Neural progenitor cell (in vitro differentiated cells): ENCODE data around the genes HACD4, IFNB1, DMRTA1, CAAP1 and LRRC19.

- RAMPAGE, long total RNA, result no peak
These were observed 63.6 kb downstream of the MLLT3 start for GRCh38 chr9:20558477-20559235.

DNA sequence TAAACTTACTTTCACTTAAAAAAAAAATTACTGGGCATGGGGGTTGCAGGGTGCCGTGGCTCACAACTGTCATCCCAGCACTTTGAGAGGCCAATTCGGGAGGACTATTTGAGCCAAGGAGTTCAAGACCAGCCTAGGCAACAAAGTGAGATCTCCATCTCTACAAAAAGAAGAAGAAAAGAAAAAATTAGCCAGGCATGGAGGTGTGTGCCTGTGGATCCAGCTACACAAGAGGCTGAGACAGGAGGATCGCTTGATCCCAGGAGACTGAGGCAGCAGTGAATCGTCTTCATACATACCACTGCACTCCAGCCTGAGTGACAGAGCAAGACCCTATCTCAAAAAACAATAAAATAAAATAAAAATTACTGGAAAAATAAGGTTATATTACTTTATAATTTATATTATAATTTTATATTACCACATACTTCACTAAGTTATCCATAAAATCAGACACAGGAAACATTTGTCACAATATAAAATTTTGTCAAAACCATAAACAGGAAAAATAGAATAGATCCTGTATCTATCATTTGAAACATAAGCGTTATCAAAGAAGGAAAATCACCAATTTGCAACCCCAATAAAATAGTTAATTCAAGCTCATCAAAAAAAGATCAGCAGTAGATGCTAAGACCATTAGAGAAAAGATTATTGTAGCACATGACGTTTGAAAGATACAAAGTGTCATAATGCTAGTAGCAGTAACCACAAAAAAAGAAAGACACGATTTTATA is 27.1 kb downstream of the MLLT3 start:
- RAMPAGE, long total RNA, result no peak

DNA sequence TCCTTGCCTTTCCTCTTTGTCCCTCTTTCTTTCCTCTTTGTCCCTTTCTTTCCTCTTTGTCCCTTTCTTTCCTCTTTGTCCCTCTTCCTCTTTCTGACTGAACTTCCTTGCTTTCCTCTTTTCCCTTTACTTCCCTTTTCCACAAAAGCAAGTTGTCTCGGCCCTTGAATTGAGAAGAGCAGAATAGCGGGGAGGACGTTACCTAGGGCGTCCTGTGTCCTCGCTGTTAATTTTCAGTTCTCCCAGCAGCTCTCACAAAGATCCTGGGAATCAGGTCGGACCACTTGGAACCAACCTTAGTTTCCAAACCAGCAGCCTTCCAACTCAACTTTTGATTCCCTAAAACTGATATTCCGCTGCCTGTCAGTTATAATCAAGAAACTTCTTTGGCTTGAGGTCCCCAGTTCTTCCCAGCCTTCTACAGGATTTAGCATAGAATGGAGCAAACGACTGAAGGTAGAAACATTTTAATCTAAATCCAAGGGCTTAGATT is 1.6 kb upstream of the MLLT3 start:
- RAMPAGE, long total RNA, result no peak

GRCh38 chr9:21030976-21031920 is at the start of gene HACD4:
HACD4 (minus strand) TSS chr9:21031640.
- RAMPAGE, long total RNA, result no peak

GRCh38 chr9:21077768-21078173 is at the start of gene IFNB1:
IFNB1 (minus strand) TSS chr9:21077942.
- RAMPAGE, long total RNA, result no peak

DNA sequence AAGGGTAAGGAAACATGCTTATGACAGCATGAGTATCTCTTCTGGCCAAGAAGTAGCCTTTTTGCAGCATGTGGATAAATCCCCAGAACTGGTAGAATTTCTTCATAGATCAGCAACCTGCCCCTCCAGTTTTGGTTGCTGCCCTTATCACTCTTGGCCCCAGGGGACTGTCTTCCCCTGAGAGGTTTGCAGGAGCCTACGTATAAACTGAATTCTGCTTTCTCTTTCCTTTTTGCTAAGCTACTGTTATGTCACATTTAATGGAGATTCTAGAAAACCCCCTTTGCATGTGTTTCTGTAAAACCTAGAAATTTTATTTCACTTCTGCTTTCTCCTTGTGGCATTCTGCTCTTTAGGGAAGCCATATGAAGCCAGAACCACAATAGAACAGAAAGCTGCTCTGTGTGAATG is 3.5 kb downstream of the IFNA2 start:
- RAMPAGE, long total RNA, result no peak

DNA sequence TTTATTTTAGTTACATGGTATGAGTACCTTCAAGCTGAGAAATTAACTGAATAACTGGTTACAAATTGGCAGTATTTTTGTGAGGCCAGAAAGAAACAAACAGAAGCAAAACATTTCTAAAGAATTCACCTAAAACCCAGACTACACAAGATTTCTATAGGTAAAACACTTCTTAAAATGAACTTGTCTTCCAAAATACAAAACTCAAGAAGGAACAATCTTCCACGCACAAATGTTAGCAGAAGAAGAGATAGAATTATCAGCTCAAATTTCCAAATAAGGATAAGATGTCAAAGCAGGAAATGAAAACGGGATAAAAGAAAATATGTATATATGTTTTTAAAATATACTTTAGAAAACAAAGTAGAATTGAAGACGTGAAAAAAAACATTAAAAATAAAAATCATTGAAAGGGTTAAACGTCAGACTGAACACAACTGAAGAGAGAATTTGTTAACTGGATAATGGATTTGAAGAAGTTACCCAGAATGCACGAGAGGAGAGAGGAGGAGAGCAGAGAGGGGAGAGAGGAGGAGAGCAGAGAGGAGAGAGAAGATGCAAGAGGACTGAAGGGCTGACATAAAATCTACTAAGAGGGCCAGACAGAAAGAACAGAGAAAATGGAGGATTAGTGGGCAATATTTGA is 68.6 kb downstream of the CDKN2A start:
- RAMPAGE, long total RNA, result no peak

- RAMPAGE, long total RNA, result no peak
These were observed 108.4 kb upstream of the CDKN2B start for GRCh38 chr9:22117114-22118232.

DNA sequence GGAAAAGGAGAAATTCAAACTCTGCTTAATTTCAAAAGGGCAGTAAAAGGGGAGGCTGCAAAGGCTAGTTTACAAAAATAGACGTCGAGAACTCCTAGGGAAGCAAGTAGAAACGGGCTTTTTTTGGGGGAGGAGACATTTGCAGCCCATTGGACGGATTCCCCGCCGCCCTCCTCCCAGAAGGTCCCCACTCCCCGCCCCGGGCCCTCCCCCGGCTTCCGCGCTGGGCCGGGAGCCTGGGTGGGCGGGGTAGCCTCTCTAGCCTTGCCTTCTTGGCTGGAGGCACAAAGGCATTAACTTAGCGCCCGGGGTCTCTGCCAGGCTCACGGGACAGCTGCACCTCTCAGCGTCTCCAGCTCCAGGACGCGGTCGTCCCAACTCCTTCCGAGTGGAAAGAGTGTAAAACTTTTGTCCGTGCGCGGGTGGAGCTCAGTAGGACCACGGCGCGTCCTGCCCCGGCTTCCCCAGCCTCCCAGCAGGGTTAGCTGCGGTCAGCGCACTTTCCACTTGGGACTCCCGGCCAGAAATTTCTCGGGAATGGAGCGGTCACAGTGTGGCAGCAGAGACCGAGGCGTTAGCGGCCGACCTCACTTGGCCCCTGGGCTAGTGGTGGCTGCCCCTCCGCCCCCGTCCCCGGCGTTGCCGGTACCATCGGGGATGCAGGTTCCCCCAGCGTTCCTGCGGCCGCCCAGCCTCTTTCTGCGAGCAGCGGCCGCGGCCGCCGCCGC is at the start of gene DMRTA1:
DMRTA1 (plus strand) TSS at position 296 of the 728 bp plus-strand sequence.
- RAMPAGE, long total RNA, result no peak

DNA sequence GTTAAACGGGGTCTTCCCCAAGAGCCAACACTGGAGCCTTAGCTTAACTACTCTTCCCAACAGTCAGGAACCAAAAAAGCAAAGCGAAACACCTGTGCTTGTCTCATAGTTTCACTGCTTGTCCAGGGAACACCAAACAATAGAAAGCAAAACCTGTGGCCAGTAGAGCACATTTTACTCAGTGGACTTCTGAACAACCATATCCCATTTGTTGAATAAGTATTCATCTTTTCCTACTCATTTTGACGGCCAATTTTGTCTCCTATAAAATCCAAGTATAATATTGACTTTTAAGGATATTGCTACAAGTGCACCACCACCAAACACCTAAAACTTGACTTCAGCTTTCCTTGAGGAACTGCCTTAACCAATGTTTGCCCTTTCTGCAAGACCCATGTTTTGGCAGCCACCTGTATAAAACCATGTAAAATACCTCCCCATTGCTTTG is 391.3 kb downstream of the ELAVL2 start:
- RAMPAGE, long total RNA, result no peak

DNA sequence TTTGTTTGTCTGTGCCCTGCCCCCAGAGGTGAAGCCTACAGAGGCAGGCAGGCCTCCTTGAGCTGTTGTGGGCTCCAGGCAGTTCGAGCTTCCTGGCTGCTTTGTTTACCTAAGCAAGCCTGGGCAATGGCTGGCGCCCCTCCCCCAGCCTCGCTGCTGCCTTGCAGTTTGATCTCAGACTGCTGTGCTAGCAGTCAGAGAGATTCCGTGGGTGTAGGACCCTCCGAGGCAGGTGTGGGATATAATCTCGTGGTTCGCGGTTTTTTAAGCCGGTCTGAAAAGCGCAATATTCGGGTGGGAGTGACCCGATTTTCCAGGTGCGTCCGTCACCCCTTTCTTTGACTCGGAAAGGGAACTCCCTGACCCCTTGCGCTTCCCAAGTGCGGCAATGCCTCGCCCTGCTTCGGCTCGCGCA is 34.3 kb upstream of the IZUMO3 start:
- RAMPAGE, long total RNA, result no peak

DNA sequence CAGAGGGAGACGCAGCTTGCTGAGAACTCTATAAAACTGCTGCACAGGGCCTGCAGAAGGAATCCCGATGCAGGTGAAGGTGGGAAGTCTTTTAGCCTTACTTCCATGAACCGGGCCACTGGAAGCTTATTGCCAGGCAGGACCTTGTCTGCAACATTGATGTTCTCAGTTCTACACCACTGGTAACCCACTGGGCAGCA is 489.8 kb downstream of the TUSC1 start:
- RAMPAGE, long total RNA, result no peak

- RAMPAGE, long total RNA, result no peak
These were observed 70.6 kb downstream of the TUSC1 start for GRCh38 chr9:25607580-25608022.

- RAMPAGE, long total RNA, result no peak
These were observed 993 bp downstream of the TUSC1 start for GRCh38 chr9:25677156-25677746.

DNA sequence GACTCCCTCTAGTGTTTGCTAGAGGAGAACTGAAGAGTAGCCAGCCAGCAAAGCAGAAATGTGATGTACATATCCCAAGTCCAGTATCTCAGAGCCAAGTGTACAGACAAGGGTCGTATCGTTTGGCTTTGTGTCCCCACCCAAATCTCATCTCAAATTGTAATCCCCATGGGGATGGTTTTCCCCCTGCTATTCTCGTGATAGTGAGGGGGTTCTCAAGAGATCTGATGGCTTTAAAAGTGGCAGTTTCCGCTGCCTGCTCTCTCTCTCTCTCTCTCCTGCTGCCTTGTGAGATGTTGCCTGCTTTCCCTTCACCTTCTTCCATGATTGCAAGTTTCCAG is 38.2 kb upstream of the TUSC1 start:
- RAMPAGE, long total RNA, result no peak

DNA sequence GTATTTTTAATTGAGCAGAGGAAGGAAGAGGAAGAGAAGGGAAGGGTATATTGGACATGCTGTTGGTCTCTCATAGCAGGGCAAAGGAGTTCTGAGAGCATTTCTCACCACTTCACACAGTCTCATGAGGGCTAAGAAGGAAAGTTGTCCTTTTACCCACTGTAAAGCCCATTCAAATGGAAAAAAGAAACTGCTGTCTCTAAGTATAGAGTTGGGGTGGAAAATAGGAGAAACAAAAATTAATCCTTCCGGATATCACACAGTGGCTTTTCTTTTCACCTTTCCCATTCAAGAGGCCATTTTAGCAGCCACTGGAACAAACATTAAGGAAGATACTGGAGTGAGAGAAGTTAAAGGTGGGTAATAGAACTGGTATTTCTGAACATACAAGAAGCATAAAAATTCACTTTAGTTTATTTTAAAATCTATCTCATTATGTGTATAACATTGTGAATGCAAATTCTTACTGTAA is 377.3 kb upstream of the TUSC1 start:
- RAMPAGE, long total RNA, result no peak

DNA sequence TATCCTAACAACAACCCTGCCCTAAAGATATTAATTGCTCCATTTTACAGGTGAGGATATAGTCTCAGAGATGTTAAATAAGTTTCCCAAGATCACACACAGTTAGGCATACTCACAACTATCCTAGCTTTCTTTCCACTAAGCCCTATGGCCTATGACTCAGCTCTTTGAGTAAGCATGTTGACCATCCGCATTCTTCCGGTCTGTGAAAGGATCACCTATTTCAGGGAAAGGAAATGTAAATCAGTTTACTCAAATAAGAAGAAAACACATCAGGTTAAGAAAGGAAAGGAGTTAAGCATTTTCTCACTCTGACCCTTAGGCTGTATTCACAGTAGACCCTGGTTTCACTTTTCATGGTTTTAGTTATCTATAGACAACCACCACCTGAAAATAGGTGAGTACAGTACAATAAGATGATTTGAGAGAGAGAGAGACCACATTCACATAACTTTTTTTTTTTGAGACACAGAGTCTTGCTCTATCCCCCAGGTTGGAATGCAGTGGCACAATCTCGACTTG is 145.9 kb downstream of the CAAP1 start:
- RAMPAGE, long total RNA, result no peak

DNA sequence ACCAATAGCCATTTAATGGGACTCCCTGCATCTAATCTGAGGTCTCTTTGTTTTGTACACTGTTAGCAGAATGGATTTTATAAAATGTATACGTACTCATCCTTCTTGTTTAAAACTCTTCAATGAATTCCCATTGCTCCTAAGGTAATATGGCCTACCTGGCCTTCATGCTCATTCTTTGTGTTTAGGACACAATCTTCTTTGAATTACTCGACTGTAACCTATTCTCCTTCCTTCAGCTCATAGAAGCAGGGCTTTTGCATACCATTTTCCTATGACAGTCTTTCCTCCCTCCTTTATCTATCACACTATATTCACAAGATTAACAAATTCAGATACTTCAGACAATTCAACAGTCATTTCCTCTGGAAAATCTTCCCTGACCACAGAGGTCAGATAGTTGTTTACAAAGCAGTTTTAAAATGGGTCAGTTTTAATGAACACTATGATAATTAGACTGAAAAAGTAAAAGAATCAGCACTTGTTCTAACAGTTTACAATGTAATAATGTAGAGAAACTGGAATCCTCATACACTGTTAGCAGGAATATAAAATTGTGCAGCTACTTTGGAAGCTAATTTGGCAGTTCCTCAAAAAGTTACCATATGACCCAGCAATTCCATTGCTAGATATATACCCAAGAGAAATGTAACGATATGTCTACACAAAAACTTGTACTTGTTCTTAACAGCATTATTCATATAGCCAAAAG is 4.3 kb downstream of the CAAP1 start:
- RAMPAGE, long total RNA, result no peak

DNA sequence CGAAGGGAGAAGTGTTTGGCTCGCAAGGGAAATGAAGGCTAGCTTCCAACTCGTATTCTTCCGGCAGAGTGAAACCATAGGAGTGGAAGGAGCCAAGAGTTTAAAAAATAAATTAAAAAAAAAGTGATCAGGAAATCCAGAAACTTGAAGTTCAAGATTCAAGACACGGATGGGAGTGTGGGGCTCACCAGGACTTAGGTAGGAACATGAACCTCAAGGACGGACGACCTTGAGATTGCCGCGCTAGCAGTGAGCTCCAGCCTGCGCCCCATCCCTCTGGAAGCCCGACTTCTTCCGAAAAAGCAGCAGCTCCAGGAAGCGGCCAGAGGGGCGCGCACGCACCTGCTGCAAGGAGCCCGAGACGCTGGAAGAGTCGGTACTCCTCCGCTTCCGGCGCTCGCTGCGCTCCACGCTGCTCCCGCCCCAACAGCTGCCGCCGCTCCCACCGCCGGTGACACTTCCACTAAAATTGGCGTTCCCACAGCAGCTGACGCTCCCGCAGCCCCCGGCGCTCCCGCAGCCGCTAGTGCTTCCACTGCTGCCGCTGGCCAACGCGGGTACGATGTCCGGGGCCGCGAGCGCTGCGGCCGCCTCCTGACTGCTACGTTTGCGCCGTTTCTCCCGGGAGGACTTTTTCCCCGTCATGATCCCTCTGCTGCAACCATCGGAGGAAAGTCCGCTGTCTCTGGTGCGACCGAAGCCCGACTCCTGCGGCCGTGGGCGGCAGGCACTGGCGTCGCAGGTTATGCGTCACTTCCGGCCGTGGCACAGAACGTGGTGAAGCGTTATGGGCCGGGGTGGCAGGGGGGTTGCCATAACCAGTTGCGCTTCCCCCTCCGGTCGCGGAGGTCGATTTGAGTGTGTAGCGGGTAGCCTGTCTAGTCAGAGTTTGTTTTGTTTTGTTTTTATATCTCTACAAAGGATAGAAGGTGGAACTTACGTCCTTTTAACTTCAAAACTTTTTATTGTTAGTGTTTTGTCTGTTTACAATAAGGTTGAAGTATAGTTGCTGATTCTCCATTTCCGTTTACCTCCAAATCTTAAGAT is at the start of gene CAAP1:
CAAP1 (minus strand) TSS at position 732 of the 1,047 bp plus-strand sequence.
- RAMPAGE, long total RNA, result start-site peak on the minus strand centred at position 699 of the sequence, 42 bp wide, 97 and 22 reads in 2 replicates

DNA sequence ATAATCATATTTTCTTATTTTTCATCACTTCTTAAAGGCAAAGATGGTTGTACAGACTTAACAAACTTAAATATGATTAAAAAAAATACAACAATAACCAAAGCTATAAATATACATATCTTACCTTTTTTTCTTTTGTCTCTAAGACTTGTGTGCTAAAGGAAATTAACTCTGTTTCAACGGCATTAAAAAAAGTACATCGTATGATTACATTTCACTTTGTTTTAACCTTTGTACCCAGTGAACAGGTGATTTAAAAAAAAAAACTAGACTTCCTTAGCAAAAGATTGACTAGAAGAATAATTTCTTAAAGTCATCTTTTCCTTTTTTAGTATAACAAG is at the start of gene LRRC19:
LRRC19 (minus strand) TSS at position 205 of the 341 bp plus-strand sequence.
- RAMPAGE, long total RNA, result no peak